ENCODE measurements around a stretch of chr1.

DNA sequence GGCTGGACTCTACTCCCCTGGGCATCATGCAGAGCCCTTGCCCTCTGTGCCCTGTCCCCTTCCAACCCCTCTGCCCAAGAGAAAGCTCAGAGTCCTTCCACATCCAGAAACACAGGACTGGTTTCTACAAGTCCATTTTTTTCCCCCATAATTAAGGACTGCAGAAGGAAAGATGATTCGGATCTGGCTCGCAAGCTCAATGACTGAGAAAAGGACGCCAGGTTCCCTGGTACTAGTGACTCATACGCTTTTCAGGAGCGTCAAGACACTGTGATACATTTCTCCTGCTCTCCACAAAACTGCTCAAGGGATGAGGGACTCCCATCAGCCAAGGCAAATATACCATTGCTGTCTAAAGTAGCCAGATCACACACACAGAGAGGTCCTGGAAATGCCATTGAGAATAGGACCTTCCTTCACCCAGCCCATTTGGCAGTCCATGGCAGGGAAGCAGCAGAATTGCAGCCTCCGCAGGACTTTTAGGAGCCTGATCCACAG, 253.5 kb upstream of the IRF2BP2 start:
- PRO-cap = no peak

GRCh38 chr1:234863960-234864551, 254.1 kb upstream of the IRF2BP2 start:
- PRO-cap = no peak

DNA sequence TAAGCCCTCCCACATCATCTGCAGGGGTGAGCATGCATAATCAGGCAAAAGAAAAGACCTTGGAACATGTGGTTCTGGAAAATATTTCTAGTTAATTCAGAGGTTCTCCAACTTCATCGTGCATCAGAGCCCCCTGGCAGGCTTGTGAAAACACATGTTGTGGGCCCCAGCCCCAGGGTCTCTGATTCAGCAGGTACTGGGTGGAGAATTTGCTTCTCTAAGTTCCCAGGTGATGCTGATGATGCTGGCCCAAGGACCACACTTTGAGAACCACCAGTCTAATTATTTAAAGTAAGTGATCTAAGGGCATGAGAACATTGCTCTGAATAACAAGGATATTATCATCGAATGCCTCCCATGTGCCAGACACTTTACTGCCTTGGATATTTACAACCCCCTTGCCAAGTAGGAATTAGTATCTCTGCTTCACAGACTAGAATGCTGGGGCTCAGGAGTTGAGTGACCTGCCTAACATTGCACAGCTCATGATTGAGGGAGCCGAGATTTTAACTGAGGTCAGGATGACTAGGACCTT, 231.0 kb downstream of the TOMM20 start:
- PRO-cap = no peak

- PRO-cap = no peak
These were observed 137.8 kb downstream of the TOMM20 start for GRCh38 chr1:234990746-234991369.

DNA sequence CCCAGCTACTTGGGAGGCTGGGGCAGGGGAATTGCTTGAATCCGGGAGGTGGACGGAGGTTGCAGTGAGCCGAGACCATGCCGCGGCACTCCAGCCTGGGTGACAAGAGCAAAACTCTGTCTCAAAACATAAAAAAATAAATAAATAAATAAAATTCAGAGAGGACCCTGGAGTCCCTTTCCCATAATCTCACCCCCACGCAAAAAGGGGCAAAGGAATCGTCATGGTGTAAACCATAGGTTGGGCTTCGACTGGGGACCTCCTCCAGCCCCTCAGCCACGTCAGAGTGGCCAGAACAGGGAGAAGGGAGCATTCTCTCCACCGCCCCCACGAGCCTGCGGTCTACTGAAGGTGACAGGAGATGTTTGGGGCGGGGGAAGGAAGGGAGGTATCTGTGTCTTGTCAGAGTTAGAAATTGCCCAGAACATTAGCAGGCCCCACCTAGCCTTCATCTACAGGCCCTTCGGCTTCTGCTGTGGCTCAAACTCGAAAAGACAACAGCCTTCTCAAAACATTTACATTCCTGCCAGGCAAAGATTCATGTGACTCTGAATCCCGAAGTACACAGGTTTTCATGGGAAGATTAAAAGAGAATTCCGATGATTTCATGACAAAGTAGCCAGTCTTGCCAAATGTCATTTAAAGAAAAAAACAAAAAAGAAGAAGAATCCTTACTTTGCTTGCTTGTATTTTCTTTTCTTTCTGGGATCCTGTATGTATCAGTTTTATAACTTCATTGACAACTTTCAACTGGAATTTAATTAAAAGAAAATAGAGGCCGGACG, 128.2 kb downstream of the TOMM20 start:
- PRO-cap = no peak

DNA sequence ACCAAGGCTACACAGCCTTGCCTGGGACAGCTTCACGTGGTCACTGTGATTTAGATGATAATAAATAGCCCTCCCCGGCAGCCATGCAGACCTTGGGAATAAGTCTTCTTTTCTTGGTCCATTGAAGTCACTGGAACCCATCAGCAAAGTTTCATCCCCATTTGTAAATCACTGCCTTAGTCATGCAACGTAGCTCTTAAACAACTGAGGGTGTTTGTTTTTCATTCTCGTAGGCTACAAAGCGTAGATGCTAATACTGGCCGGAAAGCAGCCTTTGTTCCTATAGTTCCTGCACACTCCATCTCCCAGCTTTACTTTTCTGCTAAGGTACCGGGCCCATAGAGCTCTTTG, 105.6 kb downstream of the TOMM20 start:
- PRO-cap = unidirectional peak, minus-strand start at position 153 of the sequence

GRCh38 chr1:235063137-235063634, 65.5 kb downstream of the TOMM20 start:
- PRO-cap = no peak

- PRO-cap = no peak
These were observed 58.7 kb downstream of the TOMM20 start for GRCh38 chr1:235069407-235070768.

DNA sequence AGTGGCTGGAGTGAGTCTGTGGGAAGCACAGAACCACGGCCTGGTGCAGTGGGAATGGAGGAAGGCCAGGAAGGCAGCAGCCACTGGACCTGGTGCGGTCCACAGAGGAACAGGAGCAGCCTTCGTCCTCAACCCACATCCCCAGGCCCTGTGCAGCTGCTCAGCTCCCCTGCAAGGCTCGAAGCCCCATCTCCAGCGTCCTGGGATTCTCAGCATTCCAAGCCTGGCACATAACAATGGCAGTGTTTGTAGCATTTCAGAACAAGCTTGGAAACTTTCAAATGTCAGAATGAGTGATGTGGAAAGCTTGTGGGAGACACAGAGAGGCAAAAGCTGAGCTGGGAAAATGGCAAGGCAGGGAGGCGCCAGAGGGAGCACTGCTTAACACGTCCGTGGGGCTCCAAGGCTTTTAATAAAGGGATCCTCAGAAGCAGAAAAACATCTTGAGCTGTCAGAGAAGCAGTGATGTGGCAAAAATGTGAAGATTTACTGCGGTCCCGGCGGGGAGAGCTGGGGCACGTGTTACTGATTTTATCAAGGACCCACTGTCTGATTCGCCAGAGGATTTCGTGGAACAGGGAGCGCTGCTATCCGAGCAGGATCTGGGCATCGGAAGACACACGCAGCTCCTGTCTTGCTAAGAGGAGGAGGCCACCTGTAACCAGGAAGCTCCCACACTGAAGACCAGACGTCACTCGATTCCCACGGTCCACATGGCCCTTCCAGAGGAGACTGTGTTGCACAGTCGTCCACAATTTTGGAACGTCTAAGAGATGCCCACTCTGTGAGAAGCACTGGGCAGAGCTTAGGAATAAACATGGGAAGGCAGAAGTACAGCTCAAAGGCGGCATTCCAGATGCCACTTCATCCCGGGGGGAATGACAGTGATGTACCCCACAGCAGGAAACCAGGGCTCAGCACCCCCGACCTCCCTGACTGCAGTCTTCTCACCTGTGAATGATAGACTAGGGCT, 38.0 kb downstream of the TOMM20 start:
- PRO-cap = bidirectional peak, plus-strand start at position 280 of the sequence, minus-strand start at position 152 of the sequence

GRCh38 chr1:235307325-235307650, 20.7 kb downstream of the ARID4B start:
- PRO-cap = no peak

- PRO-cap = no peak
These were observed 8.1 kb downstream of the LYST start for GRCh38 chr1:235858510-235859136.

DNA sequence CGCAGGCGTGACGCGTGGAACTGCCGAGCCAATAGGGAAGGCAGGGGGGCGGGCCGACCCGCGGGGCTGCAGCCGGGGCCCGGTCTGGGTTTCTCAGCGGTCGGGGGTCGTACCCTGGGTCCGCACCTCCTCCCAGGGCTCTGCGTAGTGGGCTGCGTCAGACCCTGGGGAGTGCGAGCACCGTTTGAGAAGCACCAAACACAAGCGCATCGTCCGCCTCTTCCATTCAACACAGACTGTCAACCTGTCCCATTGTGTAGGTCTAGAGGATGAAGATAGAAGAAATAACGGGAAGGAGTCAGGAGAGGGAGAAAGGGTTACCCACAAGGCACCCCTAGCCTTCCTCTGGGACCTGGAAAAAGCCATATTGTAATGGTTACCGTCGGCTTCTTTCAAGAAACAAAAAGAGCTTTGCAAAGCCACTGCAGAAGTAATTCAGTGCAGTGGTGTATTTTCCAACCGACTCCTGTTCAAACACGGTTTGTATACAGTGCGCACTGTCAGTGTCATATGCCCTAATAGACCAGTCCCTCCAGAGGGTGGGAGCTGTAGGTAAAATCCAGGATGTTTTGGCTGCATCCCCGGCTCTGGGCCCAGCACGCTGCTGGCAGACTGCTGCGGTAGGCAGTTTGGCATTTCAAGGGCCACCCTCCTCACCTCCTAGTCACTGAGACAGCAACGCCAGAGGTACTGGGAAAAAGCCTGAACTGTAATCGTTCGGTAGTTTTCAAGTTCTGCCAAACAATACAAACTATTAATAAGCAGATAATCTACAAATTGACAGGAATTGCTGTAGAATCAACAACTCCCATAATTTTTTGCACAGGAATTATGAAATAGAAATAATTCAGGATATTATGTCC, 607 bp upstream of the LYST start:
- PRO-cap = bidirectional peak, plus-strand start at position 96 of the sequence, minus-strand start outside the sequence

DNA sequence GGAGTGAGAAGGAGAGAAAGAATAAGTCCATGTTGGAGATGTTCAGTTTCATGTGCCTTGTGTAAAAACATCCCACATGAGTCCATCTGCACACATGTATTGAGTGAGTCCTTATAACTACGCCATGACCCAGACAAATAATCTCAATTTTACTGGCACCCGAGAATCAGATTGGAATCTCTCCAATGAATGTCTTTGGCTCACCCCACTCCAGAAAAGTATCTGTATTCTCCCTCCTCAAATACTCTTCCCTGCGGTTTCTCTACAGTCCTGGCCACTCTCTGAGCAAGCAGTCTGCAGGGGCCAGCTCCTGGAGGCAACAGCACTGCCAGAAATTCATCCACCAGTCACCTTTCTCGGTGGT, 16.0 kb upstream of the LYST start:
- PRO-cap = no peak

GRCh38 chr1:235910395-235911055, 43.8 kb upstream of the LYST start:
- PRO-cap = no peak

DNA sequence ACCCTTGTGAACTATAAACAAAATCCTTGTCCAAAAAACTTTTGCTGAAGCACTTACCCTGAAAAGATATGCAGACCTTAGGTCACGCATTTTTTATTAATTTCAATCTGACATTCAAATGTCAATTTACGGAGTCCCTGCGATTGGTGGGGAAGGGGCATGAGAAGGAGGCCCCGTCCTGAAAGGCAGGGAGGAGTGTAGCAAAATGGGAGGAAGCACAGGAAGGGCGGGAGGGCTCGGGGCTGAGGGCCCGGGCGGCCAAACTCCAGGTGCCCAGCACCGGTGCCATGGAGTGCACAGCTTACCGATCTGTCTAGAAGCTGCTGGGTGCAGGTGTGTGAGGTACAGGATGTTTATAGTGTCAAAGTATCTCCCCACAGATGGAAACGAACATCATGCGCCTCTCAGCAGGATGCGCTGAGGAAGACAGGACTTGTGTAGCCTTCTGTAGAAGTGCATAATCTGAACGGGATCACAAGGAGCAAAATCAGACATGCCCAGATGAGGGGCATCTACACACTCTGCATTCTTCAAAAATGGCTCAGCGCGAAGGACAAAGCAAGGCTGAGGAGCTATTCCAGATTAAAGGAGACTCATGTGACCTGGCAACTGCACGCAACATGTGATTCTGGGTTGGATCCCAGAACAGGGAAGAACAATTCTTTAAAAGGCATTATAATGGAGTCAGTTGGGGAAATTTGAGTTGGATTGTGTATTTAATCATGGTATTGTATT, 68.9 kb upstream of the LYST start:
- PRO-cap = no peak

GRCh38 chr1:235938535-235939266, 72.0 kb upstream of the LYST start:
- PRO-cap = no peak

- PRO-cap = no peak
These were observed 92.4 kb downstream of the NID1 start for GRCh38 chr1:235972394-235972930.

DNA sequence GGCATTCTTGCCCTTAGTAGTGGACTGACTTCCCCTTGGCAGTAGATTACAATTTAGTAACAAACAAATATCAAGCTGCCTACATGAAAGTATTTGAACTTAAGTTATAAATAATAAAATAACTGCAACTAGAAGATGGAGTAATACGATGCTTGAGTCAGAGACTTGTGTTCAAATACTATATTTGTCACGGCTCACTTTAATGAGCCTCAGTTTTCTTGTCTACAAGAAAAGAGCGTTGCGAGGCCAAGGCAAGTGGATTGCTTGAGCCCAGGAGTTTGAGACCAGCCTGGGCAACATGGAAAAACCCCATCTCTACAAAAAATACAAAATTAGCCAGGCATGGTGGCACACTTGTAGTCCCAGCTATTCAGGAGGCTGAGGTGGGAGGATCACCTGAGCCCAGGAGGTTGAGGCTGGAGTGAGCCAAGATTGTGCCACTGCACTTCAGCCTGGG, 43.1 kb downstream of the NID1 start:
- PRO-cap = no peak

GRCh38 chr1:236042480-236042897, 22.4 kb downstream of the NID1 start:
- PRO-cap = no peak

DNA sequence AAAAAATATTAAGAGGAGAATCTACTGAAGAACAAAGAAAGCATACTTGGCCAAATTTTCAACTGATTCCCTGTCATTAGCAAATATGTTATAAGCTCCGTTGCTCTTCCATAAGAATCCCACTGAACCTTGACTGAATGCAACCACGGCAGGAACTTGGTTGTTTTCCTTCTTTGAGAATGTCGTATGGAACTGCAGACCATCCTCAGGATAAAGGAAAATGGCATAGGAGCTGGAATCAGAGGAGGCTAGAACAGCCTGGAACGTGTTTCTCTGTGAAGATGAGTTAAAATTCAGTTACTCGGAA, 19.5 kb downstream of the NID1 start:
- PRO-cap = no peak